ENCODE measurements around a stretch of chr15.

DNA sequence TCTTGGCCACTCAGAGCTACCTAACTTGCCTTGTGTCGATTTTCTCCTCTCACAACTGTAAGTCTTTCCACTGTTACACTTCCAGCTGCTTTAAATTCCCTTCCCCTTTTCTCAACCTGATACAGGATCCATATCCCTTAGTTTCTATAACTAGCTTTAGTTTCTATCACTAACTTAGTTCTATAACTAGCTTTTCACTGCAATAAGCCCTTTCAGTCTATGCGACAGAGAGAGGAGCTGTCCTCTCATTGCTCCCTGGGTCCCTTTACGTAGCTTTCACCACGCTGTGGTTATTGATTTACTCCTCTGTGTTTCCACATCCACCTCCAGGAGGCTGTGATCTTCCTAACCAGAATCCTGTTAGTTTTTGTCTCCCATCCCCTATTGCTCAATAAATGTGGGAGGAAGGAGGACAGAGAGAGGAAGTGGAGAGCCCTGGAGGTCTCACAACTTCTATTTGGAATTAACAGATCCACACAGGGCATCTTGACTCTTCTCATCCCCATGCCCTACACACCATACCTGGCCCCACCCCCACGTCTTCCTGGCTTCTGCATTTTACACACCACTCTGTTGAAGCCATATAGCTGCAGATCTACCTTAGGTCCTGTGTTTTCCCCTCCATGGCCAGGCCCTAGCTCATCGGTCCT lies 1036.1 kb downstream of the MCTP2 start:
- PRO-cap: no peak

- PRO-cap: no peak
Observed at GRCh38 chr15:95323777-95324089, 1006.8 kb upstream of the NR2F2 start.

GRCh38 chr15:95603802-95604230 lies 726.7 kb upstream of the NR2F2 start:
- PRO-cap: no peak

- PRO-cap: no peak
Observed at GRCh38 chr15:95624075-95624605, 706.4 kb upstream of the NR2F2 start.

DNA sequence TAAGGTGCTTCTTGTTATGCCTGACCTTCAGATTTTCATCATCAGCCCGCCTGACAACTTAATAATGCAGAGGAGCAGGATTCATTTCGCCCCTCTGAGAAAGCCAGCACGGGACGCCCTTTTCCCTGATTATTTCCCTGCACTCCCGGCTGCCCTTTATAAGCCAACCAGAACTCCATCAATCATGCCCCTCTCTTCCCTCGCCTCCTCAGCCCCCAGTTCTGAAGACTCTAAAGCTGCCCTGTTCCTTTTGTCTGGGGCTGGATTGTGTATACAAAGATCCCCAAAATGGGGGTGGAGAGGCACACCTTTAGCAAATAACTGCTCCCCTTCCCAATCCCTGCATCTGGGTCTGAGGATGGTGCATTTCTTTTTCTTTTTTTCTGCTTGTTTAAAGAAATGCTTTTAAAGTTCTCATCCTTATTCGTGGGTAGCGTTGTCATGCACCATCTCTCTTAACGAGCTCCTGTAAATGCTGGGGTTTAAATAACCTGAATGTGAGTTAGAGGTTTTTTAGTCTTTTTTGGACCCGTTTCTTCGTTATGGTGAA lies 662.2 kb upstream of the NR2F2 start:
- PRO-cap: no peak

GRCh38 chr15:95874495-95875012 lies 455.9 kb upstream of the NR2F2 start:
- PRO-cap: no peak

DNA sequence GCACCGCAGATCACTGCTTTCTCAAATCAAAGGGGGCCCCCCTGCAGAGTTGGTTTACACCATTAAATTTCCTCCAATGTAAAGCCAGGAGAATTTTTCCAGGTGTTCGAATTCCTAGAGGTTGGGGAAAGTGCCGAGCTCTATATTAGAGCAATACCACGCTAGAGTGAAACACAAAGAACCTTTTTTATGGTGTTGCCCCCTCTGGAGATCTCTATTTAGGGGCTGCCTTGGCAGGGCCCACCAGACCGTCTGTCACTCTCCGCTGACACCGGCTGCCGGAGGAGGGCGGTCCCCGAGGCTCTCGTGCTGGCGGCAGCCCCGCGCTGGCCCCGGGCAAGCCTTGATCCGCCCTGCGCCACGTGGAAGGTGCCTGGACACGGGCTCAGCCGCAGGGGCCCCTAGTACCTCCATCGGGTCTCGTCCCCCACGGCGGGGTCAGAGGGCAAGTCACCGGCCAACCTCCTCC lies 277.8 kb upstream of the NR2F2 start:
- PRO-cap: no peak

- PRO-cap: no peak
Observed at GRCh38 chr15:96284852-96285622, 45.5 kb upstream of the NR2F2 start.

- PRO-cap: no peak
Observed at GRCh38 chr15:96320989-96321247, 9.6 kb upstream of the NR2F2 start.

DNA sequence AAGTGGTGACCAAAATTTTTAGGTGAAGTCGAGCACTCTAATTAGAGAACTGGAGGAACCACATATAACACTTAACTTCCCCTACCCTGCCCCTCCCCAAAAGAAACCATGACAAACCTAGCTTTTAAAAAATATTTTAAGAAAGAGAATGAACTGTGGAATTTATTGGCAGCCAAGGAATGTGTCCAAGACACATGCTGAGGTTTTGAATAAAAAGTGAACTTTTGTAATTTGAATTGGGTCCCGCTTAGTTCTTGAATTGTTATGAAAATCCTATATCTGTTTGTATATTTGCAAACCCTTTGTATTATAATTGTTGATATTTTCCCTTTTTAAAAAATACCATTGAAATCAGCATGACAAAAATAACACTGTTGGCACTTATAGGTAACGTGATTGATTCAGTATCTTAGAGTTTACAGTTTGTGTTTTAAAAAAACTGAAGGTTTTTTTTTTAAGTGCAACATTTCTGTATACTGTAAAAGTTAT lies 7.8 kb downstream of the NR2F2 start:
- PRO-cap: no peak

DNA sequence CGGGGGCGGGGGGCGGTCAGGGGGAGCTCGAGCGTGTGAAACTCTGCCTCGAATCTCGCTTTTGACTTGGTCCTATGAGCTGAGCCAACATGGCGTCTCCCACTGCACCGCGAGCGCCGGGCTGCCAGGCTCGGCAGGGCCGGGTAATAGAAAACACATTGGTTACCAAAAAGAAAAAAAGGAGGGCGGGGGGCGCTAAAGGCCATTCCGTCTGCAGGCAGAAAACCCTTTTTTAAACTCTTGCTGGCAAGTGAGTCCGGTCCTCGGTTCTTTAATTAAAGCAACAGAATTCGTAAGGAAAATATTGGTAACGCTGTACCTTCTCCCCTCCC lies 10.6 kb downstream of the NR2F2 start:
- PRO-cap: bidirectional peak, plus-strand start at position 87 of the sequence, minus-strand start at position 63 of the sequence

DNA sequence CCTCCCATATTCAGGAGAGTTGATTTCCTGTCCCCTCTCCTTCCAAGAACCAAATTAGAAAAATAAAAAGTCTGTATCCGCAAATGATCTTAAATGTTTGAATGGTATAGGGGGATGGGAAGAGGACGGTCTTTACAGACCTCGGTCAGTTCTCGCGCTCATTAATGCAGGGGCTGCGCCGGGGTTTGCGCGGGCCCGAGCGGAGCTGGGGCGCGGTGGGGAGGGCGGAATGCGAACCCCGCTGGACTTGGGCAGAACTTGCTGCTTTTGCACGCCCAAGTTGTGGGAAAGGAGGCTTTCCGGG lies 10.9 kb downstream of the NR2F2 start:
- PRO-cap: no peak

GRCh38 chr15:96353165-96353523 lies 22.6 kb downstream of the NR2F2 start:
- PRO-cap: no peak

DNA sequence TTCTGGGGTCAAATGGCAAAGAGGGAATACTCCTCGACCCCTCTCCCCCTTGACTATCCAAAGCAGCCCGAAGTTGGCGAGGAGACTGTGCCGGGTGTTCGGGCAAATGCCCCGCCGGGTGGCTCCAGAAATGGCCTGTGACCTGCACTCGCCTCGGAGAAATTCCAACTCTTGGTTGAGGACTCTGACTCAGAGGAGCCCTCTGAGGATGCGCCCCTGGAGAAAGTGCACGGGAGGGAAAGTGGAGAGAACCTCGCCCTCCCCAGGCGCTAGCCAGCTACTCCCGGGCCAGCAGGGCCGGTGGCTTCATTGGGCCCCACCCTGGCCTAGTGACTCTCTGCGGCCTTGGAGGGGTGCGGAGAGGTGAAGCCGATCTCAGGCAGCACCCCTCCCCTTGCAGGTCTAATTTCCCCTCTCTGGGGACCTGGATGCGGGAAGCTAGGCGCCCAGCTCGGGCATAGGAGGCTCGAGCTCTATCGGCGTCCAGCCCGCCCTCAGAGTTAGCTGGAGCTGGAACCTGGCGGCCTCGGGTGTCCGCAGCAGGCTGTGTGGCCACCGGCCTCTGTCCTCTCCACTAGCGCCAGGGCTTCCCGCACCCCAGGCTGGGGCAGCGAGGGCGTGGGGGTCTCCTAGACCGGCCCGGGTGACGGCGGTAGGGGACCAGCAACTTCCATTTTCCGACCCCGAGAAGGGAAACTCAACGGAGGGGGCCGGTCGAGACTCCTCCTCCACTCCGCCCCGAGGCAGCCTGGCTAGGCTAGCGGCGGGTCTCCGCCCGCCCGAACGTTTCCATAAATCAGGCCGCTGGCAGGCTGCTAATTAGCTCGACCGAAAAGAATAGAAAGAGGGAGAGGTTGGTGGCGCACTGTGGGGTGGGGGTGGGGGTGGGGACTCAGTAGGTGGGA lies 29.4 kb downstream of the NR2F2 start:
- PRO-cap: no peak

- PRO-cap: no peak
Observed at GRCh38 chr15:96491262-96491708, 160.8 kb downstream of the NR2F2 start.

DNA sequence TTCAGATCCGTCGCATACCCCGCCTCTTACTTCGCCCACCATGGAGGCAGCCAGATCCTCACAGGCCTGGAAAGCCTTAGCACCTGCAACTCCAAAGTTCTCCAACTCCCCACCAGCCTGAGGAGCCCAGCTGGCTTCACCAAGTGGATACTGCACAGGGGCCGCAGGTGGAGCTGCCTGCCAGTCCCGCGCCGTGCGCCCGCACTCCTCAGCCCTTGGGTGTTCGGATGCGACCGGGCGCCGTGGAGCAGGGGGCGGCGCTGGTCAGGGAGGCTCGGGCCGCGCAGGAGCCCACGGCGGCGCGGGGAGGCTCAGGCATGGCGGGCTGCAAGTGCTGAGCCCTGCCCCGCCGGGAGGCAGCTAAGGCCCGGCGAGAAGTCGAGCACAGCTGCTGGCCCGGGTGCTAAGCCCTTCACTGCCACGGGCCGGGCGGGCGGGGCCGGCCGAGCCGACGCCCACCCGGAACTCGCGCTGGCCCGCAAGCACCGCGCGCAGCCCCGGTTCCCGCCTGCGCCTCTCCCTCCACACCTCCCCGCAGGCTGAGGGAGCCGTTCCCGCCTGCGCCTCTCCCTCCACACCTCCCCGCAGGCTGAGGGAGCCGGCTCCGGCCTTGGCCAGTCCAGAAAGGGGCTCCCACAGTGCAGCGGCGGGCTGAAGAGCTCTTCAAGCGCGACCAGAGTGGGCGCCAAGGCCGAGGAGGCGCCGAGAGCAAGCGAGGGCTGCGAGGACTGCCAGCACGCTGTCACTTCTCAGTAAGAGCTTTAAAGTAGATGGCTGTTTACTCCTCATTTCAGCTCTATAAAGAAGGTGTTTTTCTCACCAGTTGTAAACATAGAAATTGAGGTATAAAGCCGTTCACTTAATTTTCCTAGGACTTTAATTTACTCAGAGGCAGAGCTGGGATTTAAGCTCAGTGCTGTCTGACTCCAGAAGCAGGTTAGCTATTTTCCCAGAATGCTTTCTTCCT lies 653.8 kb downstream of the NR2F2 start:
- PRO-cap: no peak

DNA sequence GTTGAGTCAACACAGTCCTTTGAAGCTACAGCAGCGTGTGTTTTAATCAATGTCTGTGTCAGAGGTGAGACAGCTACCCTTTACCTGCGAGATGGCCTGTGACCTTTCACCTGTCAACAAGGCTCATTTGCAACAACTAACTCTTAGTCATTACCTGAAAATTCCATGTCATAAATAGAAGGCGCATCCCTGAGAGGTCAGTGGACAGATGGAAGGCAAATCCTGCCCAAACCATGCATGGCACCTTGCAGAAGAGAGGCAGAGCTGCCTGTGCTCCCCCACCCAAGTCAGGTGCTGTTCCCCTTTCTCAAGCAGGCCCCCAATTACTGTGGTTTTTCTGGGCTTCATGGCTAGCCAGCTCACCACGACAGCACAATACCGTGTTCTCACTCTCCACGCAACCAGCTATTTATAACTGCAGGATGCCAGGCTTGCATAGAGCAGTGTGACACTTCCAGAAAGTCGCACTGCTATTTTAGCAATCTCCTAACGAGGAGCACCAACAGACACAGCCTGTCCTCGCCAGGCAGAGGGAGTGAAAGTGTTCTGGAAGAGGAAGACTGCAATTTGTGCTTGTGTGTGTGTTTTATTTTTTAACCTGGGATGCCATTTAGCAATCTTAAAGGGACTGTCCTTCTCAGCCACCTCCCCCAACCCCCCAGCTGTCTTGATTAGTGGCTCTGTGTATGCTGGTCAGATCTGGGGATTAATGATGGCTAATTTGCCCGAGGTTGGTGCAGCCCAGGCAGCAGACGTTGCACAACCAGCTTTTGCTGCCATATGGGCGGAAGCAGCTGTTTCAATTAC lies 268.2 kb upstream of the ARRDC4 start:
- PRO-cap: unidirectional peak, plus-strand start at position 200 of the sequence

- PRO-cap: bidirectional peak, plus-strand start at chr15:97706387, minus-strand start at chr15:97706170
Observed at GRCh38 chr15:97706009-97706584, 254.4 kb upstream of the ARRDC4 start.

- PRO-cap: no peak
Observed at GRCh38 chr15:97978579-97979159, 18.2 kb downstream of the ARRDC4 start.

DNA sequence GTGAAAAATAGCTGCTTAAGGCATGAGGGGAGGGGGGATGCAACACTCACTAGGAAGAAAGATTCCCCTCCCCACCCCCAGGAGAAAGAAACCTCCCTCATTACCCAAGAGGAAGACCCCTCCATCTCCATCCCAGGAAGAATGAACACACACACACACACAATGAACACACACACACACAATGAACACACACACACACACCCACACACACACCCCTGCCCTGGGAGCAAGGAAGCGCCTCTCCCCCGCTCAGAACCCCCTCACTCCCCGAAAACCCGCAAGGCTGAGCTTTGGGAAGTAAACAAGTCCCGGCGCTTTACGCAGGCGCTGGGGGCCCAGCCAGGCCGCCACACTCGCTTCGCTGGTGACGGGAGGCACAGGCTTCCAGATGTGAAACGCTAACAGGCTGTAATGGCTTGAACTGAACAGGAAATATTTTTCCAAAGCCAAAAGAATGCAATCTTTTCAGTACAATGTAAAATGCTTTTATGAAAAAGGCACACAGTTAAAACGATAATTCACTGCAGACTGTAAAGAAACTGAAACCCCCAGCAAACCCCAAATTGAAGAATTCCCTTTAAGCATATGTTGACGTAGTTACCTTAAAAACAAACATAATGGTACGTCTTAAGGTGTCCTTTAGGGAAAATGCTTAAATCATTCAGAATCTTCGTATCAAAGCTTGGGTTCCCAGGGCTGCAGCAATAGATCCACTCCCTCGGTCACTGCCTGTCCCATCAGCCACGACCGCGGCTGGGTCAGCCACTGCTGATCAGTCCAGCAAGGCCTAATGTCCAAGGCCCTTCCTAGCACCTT lies 122.6 kb upstream of the IGF1R start:
- PRO-cap: no peak